ENCODE results near the genes IKZF5, HMX3 and GPR26.

GRCh38 chr10:122375586-122375786 is 978 bp downstream of the PLEKHA1 start:
- PRO-cap, 2 experiments, result no peak in any of the 2 experiments

- PRO-cap, 2 experiments, result no peak in any of the 2 experiments
These were observed 12.6 kb upstream of the ARMS2 start for GRCh38 chr10:122441786-122442392.

GRCh38 chr10:122468827-122469830 is 7.8 kb downstream of the HTRA1 start:
- PRO-cap, 2 experiments, result no peak in any of the 2 experiments

DNA sequence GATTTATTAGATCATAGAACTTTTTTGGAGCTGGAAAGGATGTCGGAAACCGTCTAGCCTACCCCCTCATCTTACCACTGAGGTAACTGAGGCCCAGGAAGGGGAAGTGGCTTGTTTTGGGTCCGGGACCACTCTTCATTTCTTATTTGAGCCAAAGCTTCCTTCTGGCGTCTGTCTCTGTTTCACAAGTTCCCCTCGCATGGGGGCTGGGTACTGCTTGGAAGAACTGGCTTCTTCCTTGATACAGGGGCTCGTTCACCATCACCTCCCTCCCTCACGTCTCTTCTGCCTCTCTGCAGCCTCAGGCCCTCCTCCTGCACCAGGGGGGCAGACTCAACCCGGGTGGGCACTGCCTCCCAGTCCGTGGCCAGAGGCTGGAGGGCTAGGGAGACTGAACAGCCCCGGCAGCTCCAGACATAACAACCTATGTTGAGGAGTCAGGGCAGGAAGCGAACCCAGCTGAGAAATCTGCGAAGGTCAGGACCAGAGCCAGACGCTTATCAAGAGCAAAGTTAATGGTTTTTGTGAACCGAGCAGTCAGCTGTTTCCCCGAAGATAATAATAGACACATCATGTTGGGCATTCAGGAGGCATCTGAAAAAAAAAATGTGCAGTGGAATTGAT is 12.9 kb downstream of the HTRA1 start:
- PRO-cap, 2 experiments, result no peak in any of the 2 experiments

- PRO-cap, 2 experiments, result no peak in any of the 2 experiments
These were observed 35.7 kb upstream of the SPADH start for GRCh38 chr10:122636884-122637459.

DNA sequence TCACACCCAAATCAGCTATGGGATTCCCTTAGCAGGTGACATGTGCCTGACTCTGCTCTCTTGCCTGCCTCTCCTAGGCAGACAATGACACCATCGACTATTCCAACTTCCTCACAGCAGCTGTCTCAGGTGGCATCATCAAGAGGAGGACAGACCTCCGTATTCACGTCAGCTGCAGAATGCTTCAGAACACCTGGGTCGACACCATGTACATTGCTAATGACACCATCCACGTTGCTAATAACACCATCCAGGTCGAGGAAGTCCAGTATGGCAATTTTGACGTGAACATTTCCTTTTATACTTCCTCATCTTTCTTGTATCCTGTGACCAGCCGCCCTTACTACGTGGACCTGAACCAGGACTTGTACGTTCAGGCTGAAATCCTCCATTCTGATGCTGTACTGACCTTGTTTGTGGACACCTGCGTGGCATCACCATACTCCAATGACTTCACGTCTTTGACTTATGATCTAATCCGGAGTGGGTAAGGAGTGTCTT is 32.6 kb upstream of the SPADH start:
- PRO-cap, 2 experiments, result no peak in any of the 2 experiments

DNA sequence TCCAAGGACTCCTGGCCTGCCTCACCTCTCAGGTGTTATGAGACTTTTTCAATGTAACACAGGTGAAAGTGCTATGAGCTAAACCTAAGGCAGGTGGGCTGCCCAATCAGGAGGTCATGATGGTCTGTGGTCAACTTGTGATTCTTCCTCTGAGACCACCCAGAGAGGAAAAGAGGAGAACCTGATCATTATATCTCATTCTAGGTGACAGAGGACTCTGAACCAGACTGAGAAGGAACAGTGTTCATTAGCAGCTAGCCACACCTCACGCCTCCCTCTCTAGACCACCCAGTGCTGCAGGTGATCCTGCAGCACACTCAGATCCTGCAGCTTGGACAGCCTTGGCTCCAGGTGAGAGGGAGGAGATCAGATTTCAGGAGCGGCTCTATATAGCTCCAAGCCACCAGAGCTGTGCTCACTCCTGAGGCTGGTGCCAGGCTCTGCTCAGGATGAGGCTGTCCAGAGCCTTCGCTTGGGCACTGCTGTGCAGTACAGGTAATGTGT is 15.5 kb upstream of the SPADH start:
- PRO-cap, 2 experiments, result no peak in any of the 2 experiments

DNA sequence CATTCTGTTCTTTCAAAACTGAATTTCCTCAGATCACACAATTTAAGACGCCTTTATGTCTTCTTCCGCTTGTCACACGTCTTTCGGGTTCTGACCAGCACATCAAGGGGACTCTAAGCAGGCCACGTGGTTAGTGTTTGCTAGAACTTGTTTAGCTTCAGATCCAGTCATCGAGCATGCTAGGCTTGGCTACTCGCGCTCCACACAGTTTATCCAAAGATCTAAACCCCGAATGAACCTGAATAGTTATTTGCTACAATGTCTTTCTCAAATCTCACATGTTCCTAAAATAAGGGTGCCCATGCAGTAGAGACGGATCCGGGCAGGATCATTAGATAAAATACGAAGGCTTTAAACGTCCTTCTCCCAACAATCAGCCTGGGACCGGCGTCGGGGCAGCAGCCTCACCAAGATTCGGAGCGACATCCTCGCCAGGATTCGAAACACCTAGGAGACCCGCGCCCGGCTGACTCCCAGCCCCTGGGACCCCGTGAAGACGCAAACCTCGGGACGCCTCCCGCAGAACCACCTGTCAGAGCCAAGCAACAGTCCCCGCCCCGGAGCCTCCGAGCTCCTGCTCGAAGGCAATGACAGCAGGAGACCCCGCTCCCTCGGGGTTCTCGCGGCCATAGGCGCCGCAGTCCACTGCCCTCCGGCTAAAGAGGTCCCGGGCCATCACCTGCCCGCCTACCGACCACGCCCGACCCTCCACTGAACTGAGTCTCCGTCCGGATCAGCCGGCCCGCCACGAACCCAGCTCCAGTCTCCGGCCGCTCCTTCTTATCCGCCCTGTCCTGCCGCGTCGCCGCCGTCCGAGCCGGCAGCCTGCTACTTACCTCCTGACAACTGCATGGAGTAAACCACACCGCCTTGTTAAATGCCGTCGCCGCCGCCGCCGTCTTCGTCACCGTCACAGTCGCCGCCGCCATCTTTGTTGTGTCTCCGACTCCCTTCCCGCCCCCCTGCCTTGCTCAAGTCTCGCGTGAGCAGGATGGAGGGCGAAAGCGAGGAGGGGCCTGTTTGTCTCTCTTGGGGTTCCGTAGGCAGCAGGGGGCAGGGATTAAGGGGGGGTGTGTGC is at the start of gene IKZF5:
IKZF5 (minus strand) TSS at position 938 of the 1,078 bp plus-strand sequence.
- PRO-cap, 2 experiments, result peak in 2 of 2 experiments; most common plus-strand start position 562 of the sequence (in 2); most common minus-strand start position 918 of the sequence (in 2)

- PRO-cap, 2 experiments, result no peak in any of the 2 experiments
These were observed 655 bp downstream of the ACADSB start for GRCh38 chr10:123009113-123010209.

DNA sequence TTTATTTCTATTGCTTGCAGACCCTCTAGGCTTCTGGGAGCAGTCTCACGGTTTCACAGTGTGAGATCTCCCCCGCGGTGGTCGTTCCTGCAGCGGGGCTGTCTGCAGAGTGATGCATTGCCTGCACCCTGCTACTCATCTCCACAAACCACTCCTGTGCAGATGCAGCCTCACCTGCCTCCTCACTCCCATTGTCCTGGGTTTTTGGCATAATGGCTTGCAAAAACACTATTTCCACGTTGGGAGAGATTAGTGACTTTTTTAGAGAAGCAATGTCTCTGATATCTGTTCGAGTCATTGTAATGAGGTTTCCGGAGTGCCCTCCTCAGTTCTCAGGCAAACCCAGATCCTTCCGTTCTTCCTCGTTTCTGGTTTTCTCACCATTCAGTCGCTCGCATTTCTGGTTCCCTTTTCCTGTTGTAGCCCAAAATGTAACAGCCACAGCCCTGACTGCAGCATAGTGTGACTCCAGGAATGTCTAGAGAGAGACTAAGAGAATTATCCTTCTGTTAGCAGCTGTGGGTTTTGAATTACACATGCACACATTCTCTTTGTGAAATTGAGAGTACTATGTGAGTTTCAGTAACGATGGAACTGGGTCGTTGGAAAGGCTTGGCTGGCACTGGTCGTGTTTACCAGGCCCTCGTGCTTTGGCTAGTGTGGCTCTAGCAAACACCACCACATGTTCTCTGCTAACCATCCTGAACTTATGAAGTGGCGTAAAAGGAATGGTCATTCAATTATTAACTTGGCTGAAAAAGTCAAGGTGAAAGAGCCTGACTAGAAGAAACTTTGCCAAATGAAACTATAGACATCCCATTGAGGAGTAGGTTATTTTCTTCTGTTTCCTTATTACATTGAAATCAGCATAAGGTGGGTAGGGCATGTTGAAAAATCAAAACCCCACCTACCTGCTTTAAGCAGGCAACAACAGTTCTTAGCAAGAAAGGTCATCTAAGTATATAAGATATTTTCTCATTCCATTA is 30.4 kb downstream of the ACADSB start:
- PRO-cap, 2 experiments, result no peak in any of the 2 experiments

GRCh38 chr10:123135040-123136366 is at the start of gene HMX3:
Gene HMX3 (plus strand): TSS chr10:123135970.
- PRO-cap, 2 experiments, result no peak in any of the 2 experiments

GRCh38 chr10:123157920-123158371 is 3.7 kb downstream of the BUB3 start:
- PRO-cap, 2 experiments, result no peak in any of the 2 experiments

- PRO-cap, 2 experiments, result no peak in any of the 2 experiments
These were observed 44.3 kb downstream of the BUB3 start for GRCh38 chr10:123198535-123198910.

- PRO-cap, 2 experiments, result no peak in any of the 2 experiments
These were observed at the start of gene GPR26 for GRCh38 chr10:123665915-123666450. Gene GPR26 (plus strand): TSS chr10:123666355.

DNA sequence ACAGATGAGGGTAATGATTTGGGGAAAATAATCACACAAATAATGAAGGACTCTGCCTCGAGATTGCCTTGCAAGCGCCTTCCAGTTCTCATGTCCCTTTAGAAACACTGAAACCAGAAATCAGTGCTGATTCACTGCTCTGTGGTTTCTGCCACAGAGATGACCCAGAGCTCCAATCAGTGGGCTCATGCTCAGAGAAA is 96.1 kb downstream of the CHST15 start:
- PRO-cap, 2 experiments, result no peak in any of the 2 experiments

DNA sequence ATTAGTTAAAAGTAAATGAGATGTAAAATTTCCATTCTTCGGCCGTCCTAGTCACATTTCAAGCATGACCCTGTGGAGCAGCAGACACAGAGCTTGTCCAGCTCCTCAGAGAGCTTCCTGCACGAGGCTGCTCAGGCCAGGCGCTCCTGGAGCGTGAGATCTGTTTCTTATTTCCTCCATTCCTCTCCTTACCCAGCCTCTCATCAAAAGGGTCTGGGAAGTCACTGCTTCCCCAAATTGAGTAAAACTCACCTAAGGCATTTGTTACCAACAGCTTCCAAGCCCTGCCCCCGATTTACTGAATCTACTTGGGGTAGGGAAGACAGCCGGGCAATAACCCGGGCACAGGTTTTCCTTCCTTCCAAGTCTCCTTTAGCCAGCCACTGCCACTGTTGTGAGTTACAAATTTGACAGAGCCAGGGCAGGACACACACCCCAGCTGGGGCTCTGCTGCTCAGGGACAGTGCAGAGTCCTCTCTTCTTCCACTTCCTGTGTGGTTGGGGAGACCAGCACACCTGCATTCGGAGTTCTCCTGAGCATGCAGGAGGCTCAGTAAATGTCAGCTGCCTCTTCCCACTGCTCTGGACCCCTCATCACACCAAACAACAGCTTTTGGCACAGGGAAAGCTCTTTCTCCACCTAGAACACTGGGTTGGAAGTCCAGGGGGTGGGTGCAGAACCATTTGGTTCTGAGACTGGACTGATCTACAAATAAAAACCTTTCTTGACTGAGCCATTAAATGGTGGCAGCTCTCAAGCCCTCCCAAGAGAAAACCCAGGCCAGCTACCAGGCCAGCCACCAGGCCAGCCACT is 21.4 kb downstream of the CHST15 start:
- PRO-cap, 2 experiments, result no peak in any of the 2 experiments

DNA sequence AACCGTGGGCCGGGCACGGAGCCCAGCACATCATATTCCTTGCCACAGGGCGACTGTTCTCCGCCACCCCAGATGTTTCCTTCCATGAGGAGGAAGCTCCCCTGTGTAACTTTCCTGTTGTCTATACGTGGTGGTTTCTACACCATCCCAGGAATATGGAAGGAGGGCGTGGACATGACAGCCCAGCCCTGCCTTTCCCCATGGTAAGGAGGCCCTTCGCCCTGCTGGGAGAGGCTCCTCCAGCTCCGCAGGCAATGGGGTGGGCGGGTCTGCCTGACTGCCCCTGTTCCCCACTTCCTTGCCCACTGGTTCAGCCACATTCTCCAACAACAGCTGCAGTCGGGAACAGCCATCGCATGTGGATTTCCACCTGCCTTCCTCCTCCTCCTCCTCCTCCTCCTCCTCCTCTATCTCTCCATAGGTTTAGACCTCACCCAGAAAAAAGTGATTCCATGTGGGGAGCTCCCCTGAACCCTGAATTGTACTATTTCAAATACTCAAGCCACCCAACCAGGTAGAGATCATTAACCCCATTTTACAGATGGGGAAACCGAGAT is 7.0 kb downstream of the CHST15 start:
- PRO-cap, 2 experiments, result no peak in any of the 2 experiments

DNA sequence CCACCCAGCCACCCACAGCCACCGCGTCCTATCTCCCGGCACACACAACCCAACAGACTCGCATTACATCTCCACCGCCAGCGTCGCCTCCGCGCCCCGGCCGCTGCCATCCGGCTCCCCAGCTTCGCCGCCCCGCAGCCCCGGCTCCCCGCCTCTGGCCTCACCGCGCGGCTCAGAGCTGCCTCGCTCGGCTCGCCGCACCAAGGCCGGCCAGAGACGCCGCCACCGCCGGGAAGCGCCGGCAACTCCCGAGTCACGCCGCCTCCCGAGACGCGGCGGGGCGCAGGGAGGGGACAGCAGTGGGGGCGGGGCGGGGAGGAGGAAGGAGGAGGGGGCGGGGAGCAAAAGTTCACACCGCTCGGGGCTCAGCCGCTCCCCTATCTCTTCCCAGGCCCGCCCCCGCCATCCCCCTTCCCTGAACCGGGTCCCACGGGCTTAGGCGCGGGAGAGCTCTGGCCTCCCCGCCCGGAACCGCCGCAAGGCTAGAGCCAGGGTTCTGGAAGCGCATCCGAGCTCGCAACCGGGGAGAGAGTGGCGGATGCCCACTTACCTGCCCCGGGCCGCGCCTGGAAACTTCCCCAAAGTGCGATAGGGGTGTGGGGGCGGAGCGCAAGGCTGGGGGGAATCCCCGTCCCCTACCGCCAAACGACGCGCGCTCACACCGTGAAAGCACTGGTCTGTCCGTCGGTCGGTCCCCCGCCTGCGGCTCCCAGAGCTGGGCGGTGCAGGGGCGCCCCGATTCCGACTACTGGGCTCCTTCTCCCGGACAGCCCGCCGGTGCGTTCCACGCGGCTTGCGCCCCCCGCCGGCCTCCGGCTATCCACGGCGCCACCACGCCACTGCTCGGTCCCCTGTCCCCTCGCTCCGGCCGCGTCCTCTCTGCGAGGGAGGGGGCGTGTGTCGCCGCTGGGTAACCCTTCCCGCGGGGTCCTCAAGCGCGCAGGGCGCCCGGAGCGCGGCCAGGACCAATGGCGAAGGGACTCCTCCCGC is 943 bp downstream of the CHST15 start:
- PRO-cap, 2 experiments, result peak in 2 of 2 experiments; most common plus-strand start position 352 of the sequence (in 2); most common minus-strand start position 247 of the sequence (in 2)

DNA sequence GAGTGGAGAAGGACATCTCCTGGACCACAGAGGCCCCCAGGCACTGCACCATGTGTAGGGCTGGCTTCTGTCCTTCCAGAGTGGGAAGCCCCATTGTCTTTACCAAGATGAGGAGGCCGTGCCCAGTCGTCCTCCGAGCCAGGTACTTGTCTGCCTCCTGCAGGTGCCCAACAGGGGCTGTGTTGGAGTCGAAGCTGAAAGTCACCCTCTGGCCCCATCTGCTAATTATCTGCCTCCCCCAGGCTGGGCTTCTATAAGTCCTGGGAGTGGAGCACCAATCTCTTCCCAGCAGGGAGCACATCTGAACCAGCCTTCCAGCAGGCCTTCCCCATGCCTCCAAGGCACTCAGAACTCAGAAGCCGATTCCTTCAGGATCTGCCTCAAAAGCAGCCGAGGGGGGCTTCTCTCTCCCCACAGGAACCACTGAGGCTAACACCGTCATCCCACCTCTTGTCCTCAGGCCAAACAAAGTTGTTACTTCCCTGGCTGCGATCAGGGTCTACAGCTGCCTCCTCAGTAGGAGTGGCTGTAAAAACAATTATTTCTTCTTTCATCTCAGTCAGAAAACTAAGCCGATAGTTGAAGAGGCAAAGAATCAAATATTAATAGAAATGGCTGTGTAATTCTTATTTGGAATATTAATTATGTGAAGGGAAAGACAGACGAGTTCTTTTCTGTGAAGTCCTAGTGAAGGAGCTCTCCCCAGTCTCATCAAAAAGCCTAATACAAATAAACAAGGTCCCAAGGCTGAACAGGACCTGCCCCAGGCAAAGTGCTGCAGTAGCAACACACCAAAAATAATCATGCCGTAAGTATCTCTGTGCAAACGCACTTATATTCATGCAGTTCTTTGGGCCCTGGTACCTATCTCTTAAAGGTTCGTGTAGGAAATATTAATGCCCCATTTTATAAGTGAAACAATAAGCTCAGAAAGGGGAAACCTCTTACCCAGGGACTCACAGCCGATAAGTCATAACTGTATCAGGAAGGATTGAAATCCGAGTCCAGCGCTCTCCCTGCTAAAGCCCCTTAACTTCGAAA is 11.9 kb upstream of the CHST15 start:
- PRO-cap, 2 experiments, result no peak in any of the 2 experiments

GRCh38 chr10:124119699-124120361 is 26.4 kb upstream of the CHST15 start:
- PRO-cap, 2 experiments, result no peak in any of the 2 experiments

Data from right ventricle myocardium (tissue), 1 donor.